ENCODE measurements around the gene ATXN7L1.

- PRO-cap = no peak
CAGE:
- cytosol, long polyA plus RNA = no peak
- long polyA plus RNA = no peak
- nucleus, long polyA plus RNA = no peak
Observed at GRCh38 chr7:105016195-105017103, 2.4 kb downstream of the KMT2E start.

- PRO-cap = no peak
CAGE:
- cytosol, long polyA plus RNA = no peak
- long polyA plus RNA = no peak
- nucleus, long polyA plus RNA = no peak
Observed at GRCh38 chr7:105438919-105439471, 50.3 kb upstream of the SRPK2 start.

GRCh38 chr7:105448165-105448606 is 59.5 kb upstream of the SRPK2 start:
- PRO-cap = no peak
CAGE:
- cytosol, long polyA plus RNA = no peak
- long polyA plus RNA = no peak
- nucleus, long polyA plus RNA = no peak

GRCh38 chr7:105565406-105565810 is 15.9 kb downstream of the EFCAB10 start:
- PRO-cap = no peak
CAGE:
- cytosol, long polyA plus RNA = no peak
- long polyA plus RNA = no peak
- nucleus, long polyA plus RNA = no peak

- PRO-cap = no peak
CAGE:
- cytosol, long polyA plus RNA = no peak
- long polyA plus RNA = no peak
- nucleus, long polyA plus RNA = no peak
Observed at GRCh38 chr7:105807449-105808051, 68.8 kb downstream of the ATXN7L1 start.

DNA sequence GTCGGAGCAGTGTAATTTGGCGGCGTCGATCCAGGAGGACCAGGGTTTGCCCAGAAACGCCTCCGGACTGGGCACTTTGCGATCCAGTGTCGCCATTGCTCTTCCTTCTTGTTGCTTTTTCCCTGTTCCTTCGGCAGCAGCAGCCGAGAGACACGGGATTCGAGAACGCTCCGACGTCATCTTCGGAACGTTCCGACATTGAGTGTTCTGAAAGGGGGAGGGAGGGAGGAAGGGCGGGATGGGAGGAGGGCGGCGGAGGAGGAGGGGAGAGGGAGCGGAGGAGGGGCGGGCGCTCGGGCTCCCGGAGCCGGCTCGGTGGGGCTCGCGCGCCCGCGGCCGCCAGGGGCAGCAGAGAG is at the start of gene ATXN7L1:
Gene ATXN7L1 (minus strand): TSS at position 221 of the 356 bp plus-strand sequence.
- PRO-cap = bidirectional peak, plus-strand start outside the sequence, minus-strand start at position 120 of the sequence
CAGE:
- cytosol, long polyA plus RNA = no peak
- long polyA plus RNA = no peak
- nucleus, long polyA plus RNA = no peak

GRCh38 chr7:105894493-105895378 is 18.3 kb upstream of the ATXN7L1 start:
- PRO-cap = no peak
CAGE:
- cytosol, long polyA plus RNA = no peak
- long polyA plus RNA = no peak
- nucleus, long polyA plus RNA = no peak

DNA sequence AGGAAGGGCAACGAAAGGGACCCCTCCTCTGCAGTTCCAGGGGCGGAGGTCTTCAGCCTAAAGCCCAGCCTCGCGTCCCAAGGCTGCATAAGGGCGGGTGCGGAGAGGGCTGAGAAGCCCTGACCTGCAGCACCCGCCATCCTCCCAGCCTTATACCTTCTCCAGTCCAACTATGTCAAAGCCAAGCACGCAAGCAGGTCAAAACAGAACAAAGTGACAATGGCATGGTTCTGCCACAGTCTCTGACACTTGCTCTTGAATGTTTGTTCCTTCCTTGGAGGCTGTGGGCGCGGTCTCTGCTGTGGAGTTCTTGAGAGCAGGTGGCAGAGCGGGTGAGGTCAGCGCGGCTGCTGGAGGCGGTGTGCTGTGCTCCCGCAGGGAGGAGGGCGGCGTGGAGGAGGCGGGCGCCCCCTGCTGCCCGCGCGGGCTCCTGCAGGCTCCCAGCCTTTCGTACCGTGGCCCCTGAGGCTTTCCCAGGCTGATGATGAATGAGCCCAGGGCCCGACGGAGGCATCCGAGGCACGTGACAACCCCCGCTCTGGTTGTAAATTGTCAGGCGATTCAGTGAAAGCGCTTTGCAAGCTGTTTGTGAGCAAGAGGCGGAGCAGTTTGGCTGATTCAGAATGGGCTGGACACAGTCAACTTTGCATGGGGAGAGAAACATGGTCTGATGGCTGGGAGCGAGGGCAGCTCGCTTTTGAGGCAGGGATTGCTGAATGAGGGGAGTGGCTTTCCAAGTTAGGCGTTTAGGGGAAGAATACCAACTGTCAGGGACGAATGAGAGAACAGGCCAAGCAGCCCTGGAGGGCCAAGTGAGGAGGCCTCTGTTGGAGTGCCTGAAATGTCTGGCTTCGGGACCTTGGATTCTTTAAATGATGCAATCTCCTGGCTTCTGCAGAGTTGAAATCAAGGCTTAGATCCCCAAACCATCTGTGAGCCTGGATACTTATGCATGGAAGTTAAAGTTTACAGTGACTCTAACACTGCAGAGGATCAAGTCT is 46.5 kb downstream of the CDHR3 start:
- PRO-cap = no peak
CAGE:
- cytosol, long polyA plus RNA = no peak
- long polyA plus RNA = no peak
- nucleus, long polyA plus RNA = no peak

DNA sequence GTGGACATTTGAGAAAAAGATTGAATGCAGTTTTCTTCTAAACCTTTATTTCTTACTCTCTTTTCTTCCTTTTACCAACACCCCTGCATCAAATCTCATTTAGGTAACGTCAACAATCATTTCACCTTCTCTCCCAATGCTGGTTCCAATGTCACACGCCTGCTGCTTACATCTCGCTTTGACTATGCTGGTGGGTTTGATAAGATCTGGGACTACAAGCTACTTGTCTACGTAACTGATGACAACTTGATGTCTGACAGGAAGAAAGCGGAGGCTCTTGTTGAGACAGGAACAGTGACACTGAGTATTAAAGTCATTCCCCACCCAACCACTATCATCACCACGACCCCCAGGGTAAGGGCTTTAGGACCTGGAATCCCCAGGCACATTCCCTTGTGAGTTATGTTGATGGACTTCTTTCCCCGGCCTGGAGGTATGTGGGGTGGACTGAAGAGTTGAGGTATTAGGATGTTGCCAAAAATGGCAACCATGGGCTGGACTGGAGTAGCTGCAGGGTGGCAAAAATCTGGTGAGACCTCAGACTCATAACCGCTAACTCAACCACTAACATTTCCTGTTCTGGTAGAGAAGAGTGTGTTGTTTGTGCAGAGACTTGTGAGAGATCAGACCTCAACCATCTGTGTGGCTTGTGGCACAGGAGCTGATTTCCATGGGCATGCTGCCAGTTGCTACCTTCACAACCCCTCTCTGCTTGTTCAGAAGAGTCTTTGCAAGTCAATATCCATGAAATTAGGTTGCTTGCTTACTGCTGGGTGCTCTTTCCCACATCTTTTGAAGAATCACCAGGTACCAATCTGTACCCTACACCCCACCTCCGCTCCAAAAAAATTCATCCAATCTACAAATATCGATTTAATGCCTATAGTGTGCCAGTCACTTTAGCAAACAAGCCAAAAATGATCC is 59.3 kb downstream of the CDHR3 start:
- PRO-cap = no peak
CAGE:
- cytosol, long polyA plus RNA = no peak
- long polyA plus RNA = no peak
- nucleus, long polyA plus RNA = no peak

DNA sequence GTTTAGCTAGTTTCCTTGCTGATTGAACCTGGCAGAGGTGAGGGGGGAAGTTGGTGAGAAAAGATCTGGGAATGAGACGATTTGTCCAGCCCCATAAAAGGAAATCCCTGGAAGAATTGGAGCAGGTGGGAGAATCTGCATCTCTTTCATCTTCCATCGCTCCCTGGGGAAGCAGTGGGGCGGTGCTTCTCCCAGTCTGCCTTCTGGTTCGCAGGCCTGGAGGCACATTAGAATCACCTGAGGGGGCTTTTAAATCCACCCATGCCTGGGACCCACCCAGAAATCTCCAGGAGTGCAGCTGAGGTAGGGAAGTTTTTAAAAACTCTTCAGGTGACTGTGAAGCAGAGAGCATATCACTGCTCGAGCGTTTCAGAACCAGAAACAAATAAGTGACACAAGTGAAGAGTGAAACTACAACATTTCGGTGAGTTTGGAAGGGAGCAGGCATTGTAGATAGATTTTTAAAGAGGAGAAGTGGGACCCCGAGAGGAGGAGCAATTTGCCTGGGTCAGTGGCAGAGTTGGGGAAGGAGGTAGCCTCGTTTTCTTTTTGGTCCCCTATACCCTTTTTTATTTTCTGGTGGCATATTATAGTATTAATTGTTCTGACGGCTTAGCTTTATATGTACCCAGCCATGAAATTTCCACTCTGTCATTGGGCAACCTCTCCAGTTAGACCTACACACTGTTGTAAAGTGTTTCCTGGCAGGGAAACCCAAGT is 26.8 kb upstream of the SYPL1 start:
- PRO-cap = no peak
CAGE:
- cytosol, long polyA plus RNA = no peak
- long polyA plus RNA = no peak
- nucleus, long polyA plus RNA = no peak

GRCh38 chr7:106198918-106199563 is 85.7 kb downstream of the NAMPT start:
- PRO-cap = no peak
CAGE:
- cytosol, long polyA plus RNA = no peak
- long polyA plus RNA = no peak
- nucleus, long polyA plus RNA = no peak

DNA sequence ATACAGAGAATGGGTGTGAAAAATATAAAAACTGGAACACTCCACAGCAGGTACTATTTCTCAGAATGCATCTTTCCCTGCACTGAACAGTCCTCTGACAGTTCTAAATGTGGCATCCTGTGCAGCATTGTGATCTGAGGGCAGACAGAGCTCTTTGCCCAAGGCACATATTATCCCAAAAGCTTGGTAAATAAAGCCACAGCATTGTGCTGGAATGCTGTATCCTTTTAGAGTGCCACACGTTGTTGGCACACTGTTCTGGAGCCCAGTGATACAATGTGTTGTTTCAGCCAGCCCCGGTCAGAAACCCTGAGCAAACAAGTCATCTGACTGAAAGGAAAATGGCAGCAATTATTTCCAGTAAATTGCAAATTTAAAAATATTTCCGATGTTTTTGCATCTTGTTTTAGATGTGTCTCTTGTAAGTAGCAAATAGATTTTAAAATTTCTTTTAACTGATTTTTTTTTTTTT is 45.4 kb downstream of the NAMPT start:
- PRO-cap = no peak
CAGE:
- cytosol, long polyA plus RNA = no peak
- long polyA plus RNA = no peak
- nucleus, long polyA plus RNA = no peak

- PRO-cap = no peak
CAGE:
- cytosol, long polyA plus RNA = no peak
- long polyA plus RNA = no peak
- nucleus, long polyA plus RNA = no peak
Observed at GRCh38 chr7:106261685-106262728, 22.8 kb downstream of the NAMPT start.

GRCh38 chr7:106266511-106267545 is 18.0 kb downstream of the NAMPT start:
- PRO-cap = no peak
CAGE:
- cytosol, long polyA plus RNA = no peak
- long polyA plus RNA = no peak
- nucleus, long polyA plus RNA = start-site peak on the minus strand at chr7:106266925-106267597, 29 and 96 reads in 2 replicates

GRCh38 chr7:106276077-106276385 is 8.8 kb downstream of the NAMPT start:
- PRO-cap = no peak
CAGE:
- cytosol, long polyA plus RNA = no peak
- long polyA plus RNA = no peak
- nucleus, long polyA plus RNA = no peak

- PRO-cap = no peak
CAGE:
- cytosol, long polyA plus RNA = no peak
- long polyA plus RNA = no peak
- nucleus, long polyA plus RNA = no peak
Observed at GRCh38 chr7:106326555-106327138, 41.9 kb upstream of the NAMPT start.

DNA sequence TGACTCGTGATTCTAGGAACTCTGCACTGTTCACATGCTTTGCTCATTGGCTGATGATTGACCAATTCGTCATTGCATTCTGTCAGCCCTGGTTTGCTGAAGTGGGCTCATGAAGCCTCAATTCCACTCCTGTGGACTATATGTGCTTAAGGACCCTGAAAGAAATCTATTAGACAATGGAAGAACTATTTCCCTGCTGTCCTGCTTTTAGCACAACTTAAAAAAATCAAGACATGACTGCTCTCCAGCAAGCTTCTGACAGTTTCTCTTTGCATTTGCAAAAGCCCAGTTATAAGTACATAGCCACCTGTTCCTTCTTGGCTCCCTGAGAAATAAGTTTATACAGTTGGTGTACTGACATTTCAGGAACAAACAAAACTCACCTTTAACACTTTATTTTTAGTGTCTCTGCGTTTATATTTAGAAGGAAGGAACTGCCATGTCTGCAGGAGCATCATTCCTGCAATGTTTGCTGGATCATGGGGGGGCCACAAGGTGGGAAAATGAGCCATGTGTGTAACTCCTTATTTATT is 146.0 kb upstream of the NAMPT start:
- PRO-cap = no peak
CAGE:
- cytosol, long polyA plus RNA = no peak
- long polyA plus RNA = no peak
- nucleus, long polyA plus RNA = no peak

- PRO-cap = no peak
CAGE:
- cytosol, long polyA plus RNA = no peak
- long polyA plus RNA = no peak
- nucleus, long polyA plus RNA = no peak
Observed at GRCh38 chr7:106484475-106484846, 176.5 kb downstream of the CCDC71L start.

GRCh38 chr7:106640383-106640649 is 20.6 kb downstream of the CCDC71L start:
- PRO-cap = no peak
CAGE:
- cytosol, long polyA plus RNA = no peak
- long polyA plus RNA = no peak
- nucleus, long polyA plus RNA = no peak

DNA sequence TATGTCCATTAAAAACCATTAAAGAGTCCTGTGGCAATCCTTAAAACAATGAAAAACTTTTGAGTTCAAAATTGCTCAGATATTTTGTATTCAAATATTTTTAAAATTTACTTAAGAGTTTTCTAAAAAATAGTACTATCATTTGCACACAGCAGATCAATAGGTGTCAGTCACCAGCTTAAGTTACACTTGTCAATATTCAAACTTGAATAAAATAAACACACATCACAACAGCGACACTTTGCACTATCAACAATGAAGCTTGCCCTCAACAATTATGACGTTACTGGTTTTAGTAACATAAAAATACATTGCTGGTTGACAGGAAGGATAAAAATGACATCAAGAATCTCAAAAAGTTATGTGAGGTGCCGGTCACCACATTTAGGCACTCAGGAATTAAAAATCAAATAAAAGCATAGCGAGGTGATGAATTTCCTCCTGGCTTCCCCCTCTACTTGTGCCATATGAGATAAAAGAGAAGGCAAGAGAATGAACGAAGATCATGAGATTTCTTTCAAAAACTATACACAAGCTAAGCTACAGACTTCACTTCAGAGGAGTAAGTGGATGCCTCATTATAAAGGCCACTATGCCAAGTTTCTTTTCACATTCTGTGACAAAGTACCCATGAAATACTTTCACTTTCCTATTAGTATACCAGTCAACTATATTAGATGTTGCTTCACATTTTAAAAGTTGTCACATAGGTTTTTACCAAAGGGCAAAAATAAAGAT is 3.8 kb downstream of the CCDC71L start:
- PRO-cap = no peak
CAGE:
- cytosol, long polyA plus RNA = no peak
- long polyA plus RNA = no peak
- nucleus, long polyA plus RNA = no peak

Data from A549 (cell line).